H7 (cell line): ENCODE measurements around the genes TBCC and BICRAL.

- RAMPAGE, long total RNA, result no peak
These were observed 43.3 kb upstream of the FOXP4 start for GRCh38 chr6:41502797-41503310.

GRCh38 chr6:41531669-41532199, 14.4 kb upstream of the FOXP4 start:
- RAMPAGE, long total RNA, result no peak

DNA sequence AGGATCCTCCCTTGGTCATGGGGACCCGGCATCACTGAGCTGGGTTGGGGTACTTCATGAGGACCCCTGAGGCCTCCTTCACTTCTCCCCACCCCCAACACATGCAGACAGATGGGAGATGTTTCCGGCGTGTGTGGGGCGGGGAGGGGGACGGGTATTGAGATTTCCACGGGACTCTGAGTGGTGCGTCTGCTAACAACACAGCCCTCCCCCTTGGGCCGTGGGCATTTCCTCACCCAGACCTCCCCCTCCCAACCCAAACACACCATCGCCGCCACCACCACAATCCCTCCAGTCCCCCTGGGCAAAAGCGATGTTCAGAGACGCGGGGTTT, 911 bp upstream of the FOXP4 start:
- RAMPAGE, long total RNA, result no peak

DNA sequence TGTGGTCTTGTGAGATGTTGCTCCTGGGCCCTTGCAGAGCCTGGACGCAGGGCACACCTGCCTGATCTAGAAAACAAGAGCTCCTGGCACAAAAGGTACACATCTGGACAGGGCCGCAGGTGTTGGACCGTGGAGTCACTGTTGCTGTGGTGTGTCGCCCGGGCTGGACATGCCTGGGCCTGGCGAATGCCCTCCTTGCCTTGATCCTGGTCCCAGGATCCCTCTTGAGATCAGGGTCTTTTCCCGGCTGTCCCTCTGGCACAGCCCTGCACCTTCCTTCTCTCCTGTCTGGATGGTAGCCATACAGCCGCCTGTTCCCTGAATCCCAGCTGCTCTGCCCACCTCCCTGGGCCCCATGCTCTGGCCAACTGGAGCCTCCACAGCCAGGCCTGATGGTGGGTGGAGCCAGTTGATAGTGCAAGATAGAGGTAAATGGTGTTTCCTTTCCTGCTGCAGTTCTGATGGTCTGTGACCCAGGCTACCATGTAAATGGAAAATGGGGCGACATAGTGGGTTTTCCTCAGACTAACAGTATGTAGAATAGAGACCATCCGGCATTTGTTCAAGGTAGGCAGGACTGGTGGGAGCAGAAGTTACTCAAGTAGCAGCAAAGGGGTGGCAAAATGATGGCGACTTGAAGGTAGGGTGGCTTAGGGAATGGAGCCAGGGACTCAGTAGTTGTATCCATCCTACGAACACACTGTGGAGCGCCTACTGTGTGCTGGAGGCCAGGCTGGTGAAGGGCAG, 5.1 kb downstream of the FOXP4 start:
- RAMPAGE, long total RNA, result no peak

- RAMPAGE, long total RNA, result no peak
These were observed 17.5 kb downstream of the MDFI start for GRCh38 chr6:41655812-41656178.

GRCh38 chr6:41723244-41724327, 11.8 kb downstream of the TFEB start:
- RAMPAGE, long total RNA, result no peak

DNA sequence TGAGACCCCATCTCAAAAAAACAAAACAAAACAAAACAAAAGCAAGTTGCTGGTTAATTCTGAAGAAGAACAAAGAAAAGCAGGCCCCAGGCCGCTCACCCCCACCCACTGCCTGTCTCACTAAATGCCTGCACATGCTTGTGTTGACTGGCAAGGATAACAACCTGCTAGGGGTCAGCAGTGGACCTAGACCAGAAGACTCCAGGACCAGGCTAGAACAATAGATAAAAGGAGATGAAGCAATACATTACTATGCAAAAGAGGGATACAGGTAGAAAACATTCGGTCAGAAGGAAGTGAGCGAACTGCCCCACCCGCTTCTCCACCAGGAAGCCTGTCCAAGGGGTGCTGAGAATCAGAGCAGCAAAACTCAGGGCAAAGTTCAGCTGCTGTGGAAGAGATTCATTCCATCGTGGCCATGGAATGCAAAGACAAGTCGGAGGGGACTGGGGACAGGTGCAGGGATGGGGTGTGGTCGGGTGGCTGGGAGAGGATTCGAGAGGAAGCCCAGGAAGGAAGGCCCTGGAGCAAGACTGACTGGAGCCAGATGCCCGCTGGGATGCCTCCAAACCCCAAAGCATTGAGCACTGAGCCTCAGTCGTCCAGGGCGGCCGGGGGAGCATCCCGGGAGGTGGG, 5.4 kb downstream of the PGC start:
- RAMPAGE, long total RNA, result no peak

DNA sequence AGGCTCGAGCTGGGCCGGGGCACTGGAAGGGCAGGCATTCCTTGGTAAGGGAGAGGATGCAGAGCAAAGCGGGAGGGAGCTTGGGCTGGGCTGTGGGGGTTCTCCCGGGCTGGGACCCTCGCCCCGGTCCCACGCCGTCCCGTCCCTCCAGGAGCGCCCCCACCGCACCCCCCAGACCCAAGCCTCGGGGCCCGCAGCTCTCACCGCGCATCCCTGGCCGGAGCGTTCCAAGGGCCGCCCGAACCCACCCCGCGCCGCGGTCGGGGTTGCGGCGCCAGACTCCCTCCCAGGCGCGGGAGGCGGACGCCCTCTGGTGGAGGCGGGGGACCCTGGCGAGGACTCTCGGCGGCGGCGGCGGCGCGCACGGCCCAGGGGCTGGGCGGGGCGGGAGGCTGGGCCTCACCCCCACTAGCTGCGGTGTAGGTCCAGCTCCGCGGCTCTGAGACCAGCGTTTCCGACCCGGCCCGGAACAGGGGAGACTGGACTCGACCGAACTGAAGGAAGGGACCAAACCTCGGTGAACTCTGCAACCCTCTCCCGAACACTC, 1.1 kb upstream of the TOMM6 start:
- RAMPAGE, long total RNA, result no peak

DNA sequence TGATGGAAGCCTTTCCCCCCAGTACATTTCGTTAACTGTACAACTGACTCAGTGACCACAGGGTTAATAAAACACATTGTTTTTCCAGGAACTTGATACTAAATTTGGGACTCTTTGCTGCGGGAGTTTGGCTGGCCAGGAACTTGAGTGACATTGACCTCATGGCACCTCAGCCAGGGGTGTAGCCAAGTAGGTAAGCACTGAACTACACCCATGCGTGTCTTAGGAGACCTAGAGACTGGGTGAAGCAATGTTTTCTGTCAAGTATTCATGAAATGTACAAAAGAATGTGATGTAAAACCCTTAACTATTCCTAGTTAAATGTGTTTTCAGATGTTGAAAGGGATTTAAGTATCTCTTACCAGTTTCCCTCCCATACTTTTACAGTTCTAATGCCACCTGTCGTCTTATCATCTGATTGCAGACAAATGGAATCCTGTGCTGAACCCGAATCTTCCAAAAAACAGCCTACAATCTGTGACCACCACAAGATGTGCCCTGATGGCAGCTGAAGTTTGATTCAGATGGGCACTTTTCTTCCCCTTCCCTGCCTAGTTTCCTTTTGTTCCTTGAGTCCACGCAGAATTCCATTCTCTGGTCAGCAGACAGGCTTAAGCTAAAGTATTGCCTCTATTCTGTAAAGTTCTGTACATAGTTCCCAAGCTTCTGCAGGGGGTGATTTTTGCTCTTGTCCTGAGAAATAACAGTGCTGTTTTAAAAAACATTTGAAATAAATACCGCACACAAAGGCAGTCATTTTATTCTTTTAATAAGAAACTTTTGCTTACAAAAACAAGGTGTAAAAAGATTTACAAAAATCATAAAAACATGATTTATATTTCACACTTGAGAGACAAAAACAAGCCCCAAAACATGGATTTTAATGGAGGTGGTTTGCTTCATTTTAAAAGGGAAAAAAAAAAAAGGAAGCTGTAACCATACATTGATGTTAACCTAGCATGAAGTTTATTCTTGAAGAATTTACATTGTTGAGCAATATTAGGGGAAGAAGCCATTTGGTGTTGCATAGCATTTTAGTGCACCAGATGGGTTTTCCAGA, 2.0 kb downstream of the TOMM6 start:
- RAMPAGE, long total RNA, result no peak

DNA sequence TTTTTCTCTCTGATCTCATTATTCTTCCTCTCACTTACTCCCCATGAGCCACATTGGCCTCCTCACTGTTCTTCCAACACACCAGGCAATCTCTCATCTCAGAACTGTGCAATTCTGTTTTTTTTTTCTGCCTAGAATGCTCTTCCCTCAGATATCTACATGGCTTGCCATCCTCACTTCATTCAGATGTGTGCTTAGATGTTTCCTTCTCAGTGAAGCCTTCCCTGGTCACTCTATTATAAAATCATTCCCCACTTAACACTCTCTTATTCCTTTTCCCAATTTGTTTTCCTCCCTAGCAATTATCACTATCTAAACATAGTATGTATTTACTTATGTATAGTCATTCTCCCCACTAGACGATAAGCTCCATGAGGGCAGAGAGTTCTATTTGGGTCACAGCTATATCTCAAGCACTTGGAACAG, 36.6 kb downstream of the USP49 start:
- RAMPAGE, long total RNA, result no peak

- RAMPAGE, long total RNA, result no peak
These were observed 10.1 kb downstream of the CCND3 start for GRCh38 chr6:41931450-41931900.

- RAMPAGE, long total RNA, result no peak
These were observed 5.3 kb downstream of the CCND3 start for GRCh38 chr6:41936023-41937029.

GRCh38 chr6:41997037-41997514, 53.2 kb upstream of the TAF8 start:
- RAMPAGE, long total RNA, result no peak

GRCh38 chr6:42068030-42068706, 17.8 kb downstream of the TAF8 start:
- RAMPAGE, long total RNA, result no peak

DNA sequence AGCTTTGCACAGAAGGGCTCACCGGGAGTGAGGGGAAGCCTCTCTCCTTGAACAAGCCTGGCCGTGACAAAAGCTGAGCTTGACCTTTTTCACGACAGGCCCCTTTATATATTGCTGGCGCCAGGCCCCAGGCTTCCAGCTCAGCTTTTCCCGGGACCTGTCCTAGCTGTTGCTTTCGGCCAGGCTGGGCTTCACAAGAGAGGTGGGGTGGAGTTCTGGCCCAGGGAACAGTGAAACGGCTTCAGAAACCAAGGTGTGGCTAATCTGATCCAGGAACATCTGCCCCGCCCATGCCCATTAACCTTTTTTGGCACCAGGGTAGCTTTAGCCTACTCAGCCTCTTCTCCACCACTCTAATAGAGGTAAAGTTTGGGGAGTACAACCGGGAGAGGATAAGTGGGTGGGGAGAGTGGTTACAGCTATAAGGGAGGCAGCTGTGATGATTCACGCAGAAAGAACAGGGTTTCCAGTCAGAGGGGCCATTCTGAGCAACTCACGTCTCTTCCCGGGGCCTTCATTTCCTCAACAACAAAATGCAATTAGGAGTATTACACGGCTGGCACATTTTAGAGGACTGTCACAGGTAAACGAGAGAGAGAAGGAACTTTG, 42.8 kb downstream of the C6orf132 start:
- RAMPAGE, long total RNA, result no peak

GRCh38 chr6:42367096-42367739, 84.5 kb downstream of the TRERF1 start:
- RAMPAGE, long total RNA, result no peak

DNA sequence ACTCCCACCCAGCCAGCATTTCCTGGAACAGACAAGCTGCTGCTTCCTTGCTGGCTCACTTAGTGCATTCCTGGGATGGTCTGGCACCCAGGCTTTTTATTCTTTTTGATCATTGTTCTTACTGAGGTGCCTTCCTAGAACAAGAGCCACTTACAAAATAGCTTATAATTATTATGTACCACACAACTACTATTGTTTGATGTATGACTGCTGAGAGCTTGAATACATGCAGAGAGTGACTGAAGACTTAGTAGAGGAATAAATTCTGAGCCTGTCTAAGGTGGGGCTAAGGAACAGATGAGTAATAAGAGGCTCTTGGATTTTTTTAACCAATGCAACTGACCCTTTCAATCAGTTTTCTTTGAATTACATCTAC, 30.1 kb downstream of the PRPH2 start:
- RAMPAGE, long total RNA, result no peak

DNA sequence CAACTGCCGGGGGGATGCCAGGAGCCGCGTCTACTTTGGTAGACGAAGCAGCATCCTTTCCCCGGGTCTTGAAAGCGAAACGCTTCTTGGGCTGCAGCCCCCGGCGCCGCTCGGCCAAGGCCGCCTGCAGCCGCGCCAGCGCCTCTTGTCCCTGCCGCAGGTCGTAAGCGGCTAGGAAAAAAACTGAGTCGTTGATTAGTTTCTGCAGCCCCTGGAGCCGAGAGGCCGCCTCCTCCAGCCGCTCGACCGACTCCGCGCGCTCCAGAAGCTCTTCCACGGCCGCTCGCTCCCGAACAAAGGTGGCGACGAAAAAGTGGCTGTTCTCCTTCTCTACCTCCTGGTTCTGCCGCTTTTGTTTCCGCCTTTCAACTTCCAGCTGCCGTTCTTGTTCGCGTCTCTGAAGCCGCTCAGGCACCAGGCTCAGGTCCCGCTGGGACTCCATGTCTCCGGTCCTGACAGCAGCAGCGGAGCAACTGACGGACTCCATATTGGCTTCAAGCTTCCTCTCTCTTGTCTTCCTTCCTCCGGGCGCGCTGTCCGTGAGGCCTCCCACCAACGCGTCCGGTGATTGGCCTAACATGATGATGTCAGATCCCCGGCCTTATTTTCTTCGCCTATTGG, at the start of gene TBCC:
Gene TBCC, minus strand, starts transcription at position 517 of the 621 bp plus-strand sequence.
- RAMPAGE, long total RNA, result no peak

DNA sequence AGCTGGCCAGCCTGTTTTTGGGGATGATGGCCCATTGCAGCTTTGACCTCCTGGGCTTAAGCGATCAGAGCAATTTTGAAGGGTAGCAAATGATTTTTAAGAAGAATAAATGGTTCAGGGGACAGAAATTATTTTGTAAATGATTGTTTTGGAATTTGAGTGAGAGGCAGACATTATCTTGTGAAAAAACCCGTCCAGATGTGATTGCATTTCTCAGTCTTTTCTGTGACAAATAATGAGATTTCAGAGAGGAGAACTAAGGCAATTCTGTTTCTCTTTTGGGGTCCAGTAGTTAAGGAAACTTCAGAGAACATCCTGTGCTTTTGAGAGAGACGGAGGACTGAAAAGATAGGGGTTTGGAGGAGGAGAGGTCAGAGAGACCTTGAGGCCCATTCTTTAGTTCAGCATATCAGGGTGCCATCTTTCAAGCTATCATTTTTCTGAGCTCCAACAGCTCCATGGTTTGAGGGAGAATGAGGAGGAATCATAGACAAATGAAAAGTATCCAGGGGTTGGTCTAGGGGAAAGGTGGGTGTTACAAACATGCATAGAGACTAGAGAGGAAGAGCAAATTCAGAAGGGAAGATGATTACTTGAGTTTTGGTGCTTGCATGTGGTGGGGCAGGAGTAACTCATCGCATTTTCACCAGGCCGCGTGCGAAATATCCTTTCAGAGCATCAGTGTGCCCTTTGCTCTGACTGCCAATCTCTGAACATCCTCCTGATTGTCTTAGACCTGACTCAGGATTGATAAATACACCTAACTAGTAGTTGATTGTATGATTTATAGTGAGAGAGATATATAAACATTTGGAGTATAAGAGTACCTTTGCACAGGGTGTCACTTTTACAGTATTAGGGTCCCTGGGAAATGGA, 7.8 kb upstream of the BICRAL start:
- RAMPAGE, long total RNA, result no peak

DNA sequence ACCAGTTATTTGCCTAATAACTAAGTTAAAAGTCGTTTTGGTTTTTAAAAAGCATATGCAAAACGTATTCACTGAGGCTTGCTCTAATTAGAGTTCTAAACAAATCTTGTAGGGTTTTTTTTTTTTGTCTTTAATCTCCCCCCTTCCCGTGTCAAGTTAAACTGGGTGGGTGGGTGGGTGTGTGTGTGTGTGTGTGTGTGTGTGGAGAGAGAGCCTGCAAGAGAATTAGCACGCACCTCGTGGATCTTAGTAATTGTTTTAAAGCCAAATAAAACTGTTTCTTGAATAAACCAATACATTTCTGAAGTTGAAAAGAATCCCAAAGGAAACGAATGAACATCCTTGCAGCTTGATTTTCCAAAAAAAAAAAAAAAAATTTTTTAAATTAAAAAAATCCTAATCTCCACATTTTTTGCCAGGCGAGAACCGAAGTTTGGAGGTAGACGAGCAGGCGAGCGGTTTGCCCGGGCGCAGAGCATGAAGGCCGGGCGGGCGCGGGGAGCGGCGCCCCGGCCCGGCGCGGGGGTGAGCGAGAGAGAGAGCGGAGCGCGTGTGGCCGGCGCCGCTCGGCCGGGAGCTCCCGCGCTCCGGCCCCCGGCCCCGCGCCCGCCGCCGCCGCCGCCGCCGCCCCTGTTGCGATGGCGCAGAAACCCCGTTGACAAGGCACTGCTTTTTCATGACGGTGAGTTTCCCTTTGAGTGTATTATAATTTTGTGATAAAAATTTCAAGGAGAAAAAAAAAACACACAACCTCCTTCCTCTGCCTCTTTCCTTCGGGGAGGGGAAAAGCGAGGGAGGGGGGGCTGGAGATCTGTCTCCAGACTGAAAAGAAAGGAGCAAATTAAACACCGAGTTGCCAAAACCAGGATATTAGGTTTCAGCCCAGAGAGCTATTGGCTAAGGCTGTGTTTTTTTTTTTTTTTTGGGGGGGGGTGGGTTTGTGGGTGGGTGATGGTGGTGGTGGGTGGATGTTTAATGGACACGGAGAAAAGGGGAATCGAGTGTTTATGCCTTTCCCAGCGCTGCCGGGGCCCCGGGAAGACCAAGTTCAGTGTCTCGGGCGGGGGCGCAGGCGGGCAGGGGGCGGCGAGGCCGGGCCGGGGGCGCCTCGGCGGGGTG, at the start of gene BICRAL:
Gene BICRAL, plus strand, starts transcription at position 633 of the 1,119 bp plus-strand sequence.
- RAMPAGE, long total RNA, result no peak